Thoracic aorta (tissue), 1 donor: ENCODE measurements around a stretch of chr14.

DNA sequence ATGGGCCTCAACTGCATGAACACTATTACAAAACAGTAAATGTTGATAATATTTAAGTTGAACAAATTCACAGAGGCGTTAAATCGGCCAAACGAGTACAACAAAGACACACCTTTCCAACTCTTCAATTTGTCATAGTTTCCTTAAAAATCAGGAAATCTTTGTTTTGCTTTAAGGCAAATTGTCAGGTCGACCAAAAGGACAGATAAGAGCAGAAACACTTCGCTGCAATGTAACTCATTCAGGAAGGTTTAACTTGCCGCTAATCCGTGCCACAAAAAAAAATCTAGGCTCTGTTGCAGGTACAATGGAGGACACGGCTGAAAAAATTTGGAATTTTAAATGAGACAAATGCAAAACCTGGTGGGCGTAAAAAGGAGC, 1.5 kb upstream of the YY1 start:
- RAMPAGE, long total RNA: no peak

DNA sequence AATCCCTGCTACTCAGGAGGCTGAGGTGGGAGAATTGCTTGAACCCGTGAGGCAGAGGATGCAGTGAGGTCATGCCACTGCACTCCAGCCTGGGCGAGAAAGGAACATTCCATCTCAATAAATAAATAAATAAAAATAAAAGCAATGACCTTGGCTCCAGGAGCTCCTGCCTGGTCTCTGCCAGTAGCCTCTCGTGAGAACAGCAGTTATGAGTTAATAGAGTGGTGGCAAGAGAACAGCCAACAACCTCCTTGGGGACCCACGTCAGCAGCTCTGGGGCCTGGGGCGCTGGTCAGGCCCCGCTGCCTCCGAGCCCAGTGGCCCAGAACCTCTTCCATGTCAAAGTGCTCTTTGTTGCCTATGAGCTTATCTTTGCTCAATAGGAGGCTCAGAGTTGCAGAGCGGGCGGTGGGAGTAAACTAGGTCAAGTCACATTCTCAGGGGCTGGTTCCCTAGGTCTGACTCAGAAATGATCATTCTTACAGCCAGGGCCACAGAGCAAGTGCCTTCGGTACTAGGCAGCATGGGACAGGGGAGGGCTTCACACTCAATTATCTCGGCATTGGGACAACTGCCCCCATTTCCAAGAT, 12.2 kb downstream of the SLC25A29 start:
- RAMPAGE, long total RNA: no peak

GRCh38 chr14:100317824-100318667, 5.1 kb upstream of the SLC25A47 start:
- RAMPAGE, long total RNA: no peak

- RAMPAGE, long total RNA: no peak
These were observed 14.9 kb downstream of the WDR25 start for GRCh38 chr14:100391126-100391705.

DNA sequence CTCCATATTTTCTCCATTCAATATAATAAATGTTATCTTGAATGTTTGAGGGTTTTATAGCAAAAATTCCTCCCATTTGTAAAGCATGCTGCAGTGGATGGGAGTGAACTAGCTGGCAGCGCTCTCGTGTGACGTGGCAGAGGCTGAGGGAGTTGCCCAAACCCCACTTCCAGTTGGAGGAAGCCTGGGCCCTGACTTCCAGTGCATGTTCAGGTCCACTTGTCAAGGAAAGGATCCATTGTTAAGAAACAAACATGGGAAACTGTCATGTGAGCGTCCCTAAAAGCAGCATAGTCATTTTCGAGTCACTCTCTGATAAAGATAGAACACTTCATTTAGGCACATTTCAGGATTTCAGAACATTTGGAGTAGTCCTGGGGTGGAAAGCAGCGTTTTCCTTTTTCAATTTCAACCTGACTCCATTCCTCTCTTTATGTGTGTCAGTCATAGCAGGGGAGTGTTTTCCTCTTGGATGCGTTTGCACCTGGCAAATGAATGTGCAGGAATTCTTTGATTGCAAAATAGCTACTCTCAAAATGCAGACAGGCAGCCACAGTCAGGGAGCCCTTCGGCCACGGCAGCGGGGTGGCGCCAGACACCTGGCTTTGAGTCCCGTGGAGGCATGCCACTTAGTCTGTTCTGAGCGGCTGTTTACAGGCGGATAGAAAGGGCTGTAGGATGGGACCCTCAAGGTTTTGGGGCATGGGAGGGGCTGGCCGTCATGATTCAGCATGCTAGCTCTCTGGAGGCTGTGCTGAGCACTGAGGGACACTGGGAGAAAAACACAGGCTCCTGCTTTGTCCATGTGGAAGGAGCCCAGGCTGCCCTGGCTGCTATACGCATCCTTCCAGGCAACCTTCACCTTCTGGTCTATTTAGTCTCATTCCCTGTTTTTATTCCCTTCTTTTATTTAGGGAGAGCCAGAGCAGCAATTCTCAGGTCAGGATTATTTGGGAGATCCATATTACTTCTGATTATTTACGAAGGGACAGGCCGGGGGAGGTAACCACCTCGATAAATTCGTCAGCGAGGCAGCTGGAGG, 63.8 kb downstream of the WDR25 start:
- RAMPAGE, long total RNA: no peak

GRCh38 chr14:100482325-100482687, 104.9 kb downstream of the BEGAIN start:
- RAMPAGE, long total RNA: no peak

DNA sequence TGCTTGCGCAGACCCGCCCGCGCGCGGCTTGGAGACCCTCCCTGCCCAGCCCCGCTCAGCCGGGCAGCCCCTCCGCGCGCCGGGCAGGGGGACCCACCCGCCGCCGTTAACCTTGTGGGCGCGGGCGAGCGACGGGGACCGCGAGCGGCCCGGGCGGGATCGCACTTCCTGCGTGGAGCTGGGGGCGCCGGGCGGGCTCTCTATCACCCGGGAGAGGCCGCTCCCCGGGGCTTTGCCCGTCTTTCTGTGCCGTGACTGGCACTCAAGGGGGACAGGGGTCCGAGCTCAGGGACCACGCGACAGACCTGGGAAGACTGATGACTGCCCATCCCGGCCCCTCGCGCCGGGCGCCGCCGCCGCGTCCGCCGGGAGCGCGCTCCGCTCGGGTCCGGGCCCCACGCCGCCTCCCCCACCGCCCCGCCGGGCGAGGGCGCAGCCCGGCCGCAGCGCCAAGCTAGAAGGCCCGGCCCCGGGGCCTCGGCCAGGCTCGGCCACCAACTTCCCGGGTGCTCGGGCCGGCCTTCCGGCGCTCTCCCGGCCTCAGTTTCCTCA, 18.5 kb downstream of the BEGAIN start:
- RAMPAGE, long total RNA: no peak

- RAMPAGE, long total RNA: no peak
These were observed 53.9 kb upstream of the BEGAIN start for GRCh38 chr14:100641171-100641474.

GRCh38 chr14:100654682-100655053, 67.5 kb upstream of the BEGAIN start:
- RAMPAGE, long total RNA: no peak

- RAMPAGE, long total RNA: no peak
These were observed 48.9 kb upstream of the DLK1 start for GRCh38 chr14:100677490-100678572.

DNA sequence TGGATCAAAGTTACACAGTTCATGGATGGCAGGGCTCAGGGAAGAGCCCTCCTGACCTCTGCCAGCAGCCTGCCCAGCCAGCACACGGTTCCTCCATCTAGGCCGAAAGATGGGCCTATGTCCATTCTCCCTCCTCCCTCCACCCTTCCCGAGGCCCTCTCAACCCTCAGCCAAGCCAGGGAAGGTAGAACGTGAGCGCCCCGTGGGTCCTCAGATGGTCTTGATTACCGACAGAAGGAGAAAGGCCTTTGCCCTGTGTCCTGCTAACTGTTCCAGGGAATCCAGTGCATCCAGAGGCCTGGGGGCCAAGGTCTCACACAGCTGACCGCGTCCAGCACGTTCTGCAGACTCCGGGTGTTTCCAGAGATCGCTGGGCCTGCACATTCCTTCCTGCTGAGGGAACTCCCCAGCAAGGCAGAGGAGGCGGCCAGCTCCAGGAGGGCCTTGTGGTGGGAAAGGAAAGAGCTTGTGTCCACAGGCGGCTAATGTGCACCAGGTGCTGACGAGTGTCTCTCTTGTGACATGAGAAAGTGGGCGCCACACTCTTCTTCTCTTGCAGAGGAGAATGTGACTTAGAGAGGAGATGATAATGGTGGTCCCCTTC, 47.0 kb upstream of the DLK1 start:
- RAMPAGE, long total RNA: no peak

DNA sequence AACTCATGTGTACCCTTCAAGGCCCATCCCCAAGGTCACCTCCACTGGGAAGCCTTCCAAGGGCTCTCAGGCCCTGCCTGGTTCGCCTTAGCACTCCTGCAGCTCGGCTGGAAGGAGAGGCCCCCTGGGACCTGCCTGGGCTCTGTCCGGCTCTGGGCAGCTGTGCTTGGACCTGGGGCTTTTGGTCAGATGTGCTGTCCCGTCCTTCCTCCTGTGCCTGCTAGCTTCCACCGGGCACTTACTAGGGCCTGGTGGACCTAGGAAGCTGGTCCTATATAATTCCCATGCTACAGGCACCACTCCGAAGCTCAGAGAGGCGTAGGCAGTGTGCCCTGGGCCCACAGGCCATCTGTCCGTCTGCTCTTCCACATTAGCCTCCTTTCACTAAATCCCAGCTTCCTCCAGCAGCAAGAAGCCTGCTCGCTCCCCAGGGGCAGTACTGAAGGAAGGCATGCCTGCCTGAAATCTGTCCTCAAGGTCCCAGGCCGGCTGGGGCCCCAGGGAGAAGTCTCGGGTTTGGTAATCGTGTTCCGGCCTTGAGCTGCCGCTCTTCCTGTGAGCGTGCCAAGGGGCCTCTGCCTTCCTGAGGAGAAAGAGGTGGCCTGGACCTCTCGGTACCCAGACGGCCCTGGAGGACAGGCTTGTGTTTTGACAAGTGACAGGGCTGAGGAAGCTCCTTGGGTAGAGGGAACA, 15.3 kb upstream of the DLK1 start:
- RAMPAGE, long total RNA: no peak

DNA sequence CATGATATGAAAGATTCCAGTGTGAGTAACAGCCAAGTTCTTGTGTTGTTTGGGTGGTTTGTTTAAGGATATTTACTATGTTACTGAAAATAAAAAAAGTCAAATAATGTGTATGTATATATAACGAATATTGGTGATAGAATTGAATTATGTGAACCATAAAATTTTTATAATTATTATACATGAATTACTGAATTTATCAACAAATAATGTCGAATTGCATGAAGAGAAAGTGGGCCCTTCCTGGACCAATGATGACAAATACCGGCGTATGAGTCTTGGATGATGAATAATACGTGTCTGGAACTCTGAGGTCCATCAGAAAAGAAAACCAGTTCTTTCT, 65.2 kb upstream of the RTL1 start:
- RAMPAGE, long total RNA: start-site peak on the plus strand centred at position 233 of the sequence, 405 bp wide, 5 reads

GRCh38 chr14:101364095-101364514, 397.4 kb upstream of the PPP2R5C start:
- RAMPAGE, long total RNA: no peak

DNA sequence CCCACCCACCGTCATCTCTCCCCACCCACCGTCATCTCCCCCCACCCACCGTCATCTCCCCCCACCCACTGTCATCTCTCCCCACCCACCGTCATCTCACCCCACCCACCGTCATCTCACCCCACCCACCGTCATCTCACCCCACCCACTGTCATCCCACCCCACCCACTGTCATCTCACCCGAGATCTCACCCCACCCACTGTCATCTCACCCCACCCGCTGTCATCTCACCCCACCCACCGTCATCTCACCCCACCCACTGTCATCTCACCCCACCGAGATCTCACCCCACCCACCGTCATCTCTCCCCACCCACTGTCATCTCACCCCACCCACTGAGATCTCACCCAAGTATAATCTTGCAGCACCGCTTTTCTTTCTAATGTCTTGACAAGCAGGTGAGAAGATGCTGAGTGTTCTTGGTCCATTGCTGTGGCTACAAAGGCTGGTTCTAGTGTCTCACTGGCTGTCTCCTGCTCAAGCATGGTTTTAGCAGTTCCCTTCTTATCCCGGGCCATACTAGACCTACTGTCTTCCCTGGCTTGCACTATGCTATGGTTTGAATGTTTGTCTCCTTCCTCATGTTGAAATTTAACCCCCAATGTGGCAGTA, 48.0 kb upstream of the PPP2R5C start:
- RAMPAGE, long total RNA: no peak

GRCh38 chr14:101718555-101719156, 42.9 kb upstream of the PPP2R5C start:
- RAMPAGE, long total RNA: no peak

GRCh38 chr14:101732166-101732566, 29.3 kb upstream of the PPP2R5C start:
- RAMPAGE, long total RNA: no peak

DNA sequence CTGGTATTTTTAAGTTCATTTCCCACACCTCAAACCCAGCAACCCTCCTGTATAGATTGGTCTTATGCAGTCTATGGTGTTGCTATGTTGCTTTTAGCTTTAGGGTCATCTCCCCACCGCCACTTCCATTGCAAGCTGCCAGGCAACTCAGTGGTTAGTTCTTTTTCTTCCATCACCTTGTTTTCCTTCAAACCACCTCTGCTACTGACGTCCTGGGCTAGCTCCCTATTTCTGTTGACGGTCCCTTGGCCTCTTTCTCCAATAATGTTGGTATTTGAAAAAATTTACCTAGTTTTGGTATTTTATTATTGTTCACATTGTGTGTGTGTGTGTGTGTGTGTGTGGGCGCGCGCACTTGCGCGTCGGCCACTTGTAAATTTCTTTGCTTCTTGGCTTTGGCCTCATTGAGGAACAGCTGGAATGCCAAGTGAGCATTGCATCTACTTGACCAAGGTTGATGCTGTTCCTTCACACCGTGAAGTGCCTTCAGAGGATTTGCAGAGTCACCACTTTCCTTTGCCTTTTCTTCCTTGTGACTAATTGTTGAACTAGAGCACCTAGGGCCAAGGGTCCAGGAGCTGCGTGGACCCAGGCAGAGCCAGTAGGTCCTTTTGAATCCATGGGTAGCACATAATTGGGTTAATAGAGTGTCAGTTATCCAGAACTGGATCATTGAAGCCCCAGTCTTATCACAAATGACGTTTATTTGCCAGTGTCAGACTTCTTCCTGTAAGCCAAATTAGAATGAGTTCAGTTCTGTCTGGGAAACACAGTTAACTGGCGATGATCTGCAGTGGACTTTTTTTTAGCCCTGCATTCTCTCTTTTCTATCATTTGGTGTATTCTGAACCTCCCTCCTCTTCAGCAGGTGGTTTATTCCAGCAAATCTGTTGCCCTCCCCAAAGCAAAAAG, 2.4 kb downstream of the PPP2R5C start:
- RAMPAGE, long total RNA: no peak

DNA sequence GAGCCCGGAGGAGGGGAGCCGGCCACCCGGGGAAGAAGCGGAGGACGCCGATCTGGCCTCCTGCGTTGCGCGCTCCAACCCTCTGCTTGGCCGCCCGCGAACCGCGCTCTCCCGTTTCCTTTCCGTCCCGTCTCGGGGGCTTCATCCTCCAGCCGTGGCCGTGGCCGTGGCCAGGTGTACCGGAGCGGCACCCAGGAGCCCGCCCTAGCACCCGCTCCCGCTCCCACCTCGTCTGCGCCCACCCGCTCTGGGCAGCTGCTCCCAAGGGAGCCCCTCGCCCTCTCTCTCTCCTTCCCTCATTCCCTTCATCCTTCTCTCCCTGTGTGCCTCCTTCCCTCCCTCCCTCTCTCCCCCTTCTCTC, 20.2 kb downstream of the PPP2R5C start:
- RAMPAGE, long total RNA: no peak

- RAMPAGE, long total RNA: no peak
These were observed 59.8 kb downstream of the PPP2R5C start for GRCh38 chr14:101820949-101822053.